ENCODE measurements around the gene AP2M1.

GRCh38 chr3:183309225-183309741 lies 56.2 kb downstream of the B3GNT5 start:
- PRO-cap = no peak
- RAMPAGE, long total RNA = no peak

- PRO-cap = no peak
- RAMPAGE, long total RNA = no peak
These were observed 79.0 kb downstream of the MCF2L2 start for GRCh38 chr3:183349305-183349842.

GRCh38 chr3:183511718-183512209 lies 43.7 kb downstream of the KLHL6 start:
- PRO-cap = no peak
- RAMPAGE, long total RNA = no peak

DNA sequence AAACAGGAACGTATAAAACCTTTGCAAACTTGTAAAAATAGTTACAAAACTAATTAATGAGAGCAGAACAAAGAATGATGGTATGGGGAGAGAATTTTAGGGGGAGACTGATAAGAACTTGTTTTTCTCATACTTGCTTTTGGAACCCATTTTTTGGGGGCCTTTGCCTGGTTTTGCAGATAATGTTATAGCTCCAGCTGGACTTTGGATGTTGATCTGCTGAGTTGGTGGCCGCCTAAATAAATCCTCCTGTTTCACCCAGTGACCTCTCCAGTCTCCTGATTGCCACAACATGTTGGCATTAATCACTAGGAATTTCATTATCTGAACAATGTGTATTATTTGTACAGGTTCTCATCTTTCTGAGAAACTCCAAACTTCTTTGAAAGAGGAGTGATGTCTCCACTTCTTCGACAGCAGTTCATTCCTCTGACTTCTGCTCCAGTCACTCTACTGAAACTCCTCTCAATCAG lies 18.2 kb downstream of the KLHL24 start:
- PRO-cap = no peak
- RAMPAGE, long total RNA = no peak

DNA sequence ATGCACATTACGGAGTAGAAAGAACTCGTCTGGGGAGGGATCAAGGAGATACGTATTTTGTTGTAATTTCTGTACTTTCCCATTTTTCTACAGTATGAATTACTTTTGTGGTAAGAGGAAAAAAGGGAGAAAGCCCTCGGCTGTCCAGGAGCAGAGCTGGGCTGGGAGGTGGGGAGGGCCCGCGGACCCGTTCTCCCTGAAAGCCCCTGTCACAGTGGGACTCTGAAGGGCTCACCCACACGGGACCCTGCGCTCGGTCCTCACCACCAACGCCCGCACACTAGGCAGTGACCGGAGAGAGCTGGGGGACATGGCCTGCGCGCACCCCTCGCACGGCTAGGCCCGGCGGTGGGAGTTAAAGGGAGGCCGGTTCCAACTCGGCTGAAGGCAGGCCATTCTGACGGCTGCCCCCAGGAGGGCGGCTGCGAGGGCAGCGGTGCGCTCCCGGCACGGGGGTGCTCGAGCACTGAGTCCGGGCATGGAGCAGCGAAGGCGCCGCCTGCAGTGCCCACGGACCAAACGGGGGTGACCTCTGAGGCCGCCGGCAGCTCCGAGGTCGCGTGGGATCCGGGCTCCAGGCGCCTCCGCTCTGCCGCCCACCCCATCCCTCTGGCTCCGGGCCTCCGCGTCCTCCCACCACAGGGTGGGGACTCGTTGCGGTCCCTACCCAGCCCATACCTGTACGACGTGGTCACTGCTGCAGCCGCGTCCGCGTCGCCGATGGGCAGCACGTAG lies 741 bp downstream of the MAP6D1 start:
- PRO-cap = no peak
- RAMPAGE, long total RNA = no peak

GRCh38 chr3:184174246-184175441 lies at the start of gene AP2M1:
Gene AP2M1, plus strand, starts transcription at chr3:184174855.
- PRO-cap = bidirectional peak, plus-strand start at chr3:184174882, minus-strand start at chr3:184174658
- RAMPAGE, long total RNA = start-site peak on the plus strand at chr3:184174890-184174916, 244 and 324 reads in 2 replicates

DNA sequence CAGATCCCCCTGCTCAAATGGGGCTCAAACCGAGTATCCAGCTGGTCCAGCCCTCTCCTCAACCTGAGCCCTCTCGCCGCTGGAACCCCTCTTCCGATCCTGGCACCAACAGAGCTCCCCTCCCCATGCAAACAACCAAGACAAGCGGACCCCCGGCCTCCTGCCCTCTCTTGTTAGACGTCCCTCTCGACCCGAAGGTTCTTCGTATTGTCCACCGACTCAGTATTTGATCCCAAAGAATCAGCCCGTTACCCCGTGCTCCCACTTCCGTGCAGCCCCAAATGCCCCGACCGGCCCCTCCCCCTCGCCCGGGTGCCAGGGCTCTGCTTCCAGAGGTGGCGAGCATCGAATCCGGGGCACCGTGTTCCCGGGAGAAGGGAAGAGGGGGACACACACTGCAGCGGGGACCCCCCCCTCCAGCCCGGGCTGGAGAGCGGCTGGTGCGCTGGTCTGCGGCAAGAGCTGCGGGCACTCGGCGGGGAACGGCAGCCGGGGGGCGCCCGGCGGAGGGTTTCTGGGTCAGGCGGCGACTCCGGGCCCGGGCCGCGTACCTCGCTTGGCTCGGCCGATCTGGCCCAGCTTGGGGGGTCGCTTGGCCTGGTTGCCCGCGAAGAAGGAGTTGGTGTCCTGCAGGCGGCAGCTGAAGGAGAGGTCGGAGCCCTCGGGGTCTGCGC lies 650 bp downstream of the CAMK2N2 start:
- PRO-cap = no peak
- RAMPAGE, long total RNA = no peak

DNA sequence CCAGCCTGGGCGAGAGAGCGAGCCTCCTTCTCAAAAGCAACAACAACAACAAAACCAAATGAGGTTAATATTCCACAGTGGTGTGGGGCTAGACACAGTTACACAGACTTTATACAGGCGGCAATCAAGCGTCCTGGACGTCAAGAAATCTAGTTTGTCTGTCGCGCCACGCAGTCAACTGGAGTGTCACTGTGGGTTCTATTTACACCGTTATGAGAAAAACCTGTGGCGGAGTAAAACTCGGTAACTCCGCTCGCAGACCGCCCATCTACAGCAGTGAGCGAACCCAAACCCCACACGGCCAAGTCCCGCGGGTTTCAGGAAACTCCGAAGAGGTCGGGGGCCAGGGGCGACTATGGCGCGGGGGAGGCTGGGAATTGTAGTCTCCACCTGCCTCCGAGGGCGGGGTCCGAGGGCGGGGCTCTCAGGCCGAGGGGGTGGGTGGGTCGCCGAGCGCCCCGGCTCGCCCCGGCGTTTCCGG lies 329 bp upstream of the PSMD2 start:
- PRO-cap = bidirectional peak, plus-strand start outside the sequence, minus-strand start at position 214 of the sequence
- RAMPAGE, long total RNA = no peak

GRCh38 chr3:184331171-184332068 lies 6.0 kb upstream of the FAM131A start:
- PRO-cap = no peak
- RAMPAGE, long total RNA = no peak

DNA sequence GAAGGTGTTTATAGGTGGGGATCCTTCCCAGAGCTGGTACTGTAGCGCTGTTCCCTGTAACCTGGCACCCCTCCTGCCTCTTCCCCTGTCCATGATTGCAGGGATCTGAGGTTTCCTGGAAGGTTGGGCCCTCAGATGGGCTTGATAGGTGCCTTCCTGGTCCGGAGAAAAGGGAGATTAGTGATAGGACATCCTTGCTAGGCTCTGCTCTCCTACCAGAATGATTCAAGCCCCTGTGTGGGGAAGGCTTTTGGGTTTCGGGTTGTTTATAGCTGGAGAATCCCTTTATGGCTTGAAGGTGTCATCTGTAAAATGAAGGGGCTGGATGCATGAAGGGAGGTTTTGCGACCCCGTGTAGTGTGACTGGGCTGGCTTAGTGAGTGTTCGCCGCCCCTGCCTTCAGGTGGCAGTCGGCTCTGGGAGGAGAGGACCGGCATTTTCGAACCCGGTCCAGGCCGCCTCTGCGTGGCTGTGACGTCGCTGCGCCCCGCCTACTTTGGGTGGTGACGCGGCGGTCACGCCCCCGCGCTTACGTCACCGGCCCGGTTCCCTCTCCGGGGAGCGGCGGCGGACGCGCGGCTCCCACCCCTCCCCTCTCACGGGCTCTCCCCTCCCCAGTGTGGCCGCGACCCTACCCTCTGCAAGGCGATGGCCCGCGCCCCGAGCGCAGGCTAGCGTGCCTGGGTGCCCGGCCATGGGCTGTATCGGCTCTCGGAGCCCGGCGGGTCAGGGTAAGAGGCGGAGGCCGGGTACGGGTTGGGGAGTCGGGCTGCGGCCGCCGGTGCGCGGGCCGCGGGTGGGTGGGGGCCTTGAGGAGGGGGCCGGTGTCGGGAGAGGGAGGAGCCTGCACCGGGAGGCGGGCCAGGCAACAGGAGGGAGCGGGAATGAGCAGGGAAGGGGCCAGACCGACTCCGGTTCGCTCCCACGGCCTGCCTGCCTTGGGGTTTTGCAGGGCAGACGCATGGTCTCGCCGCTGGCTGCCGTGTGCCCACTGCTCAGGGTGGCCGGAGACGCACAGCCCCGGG lies 1.7 kb upstream of the FAM131A start:
- PRO-cap = no peak
- RAMPAGE, long total RNA = no peak

DNA sequence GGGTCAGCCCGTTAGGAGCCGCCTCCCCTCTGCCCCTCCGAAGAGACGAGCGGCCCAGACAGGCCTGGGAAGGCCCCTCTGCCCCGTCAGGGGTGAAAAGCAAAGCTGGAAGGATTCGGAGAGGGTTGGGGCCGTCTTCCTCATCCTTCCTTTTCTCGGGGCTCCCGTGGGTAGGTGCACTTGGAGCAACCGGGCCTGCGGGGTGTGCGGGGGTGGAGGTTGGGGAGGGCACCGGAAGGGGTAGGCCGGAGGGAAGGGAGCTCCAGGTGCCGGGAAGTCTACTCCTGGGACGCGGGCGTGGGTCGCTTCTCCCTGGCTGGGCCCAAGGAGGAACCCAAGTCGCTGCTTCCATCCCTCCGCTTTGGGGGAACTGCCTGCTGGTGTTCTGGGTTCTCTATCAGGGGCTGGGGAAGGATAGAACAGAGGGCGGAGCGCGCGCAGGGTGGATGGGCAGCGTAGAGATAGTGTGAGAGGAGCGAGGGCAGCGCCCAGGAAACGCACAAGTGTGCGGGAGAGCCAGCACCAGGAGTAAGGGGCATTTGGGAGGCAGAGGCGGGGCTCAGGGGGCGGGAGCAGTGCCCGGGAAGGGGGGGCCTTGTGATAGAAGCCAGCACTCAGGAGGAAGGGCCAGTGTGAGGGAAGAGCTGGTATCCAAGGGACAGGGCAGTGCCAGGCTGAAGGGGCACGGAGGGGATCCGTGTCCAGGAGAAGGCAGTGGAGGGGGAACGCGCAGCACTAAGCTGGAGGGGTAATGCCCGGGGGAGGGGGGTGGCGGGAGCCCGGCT lies 659 bp downstream of the POLR2H start:
- PRO-cap = bidirectional peak, plus-strand start at position 417 of the sequence, minus-strand start at position 363 of the sequence
- RAMPAGE, long total RNA = no peak

GRCh38 chr3:184514222-184514648 lies 47.4 kb upstream of the EPHB3 start:
- PRO-cap = no peak
- RAMPAGE, long total RNA = no peak

GRCh38 chr3:184604100-184604959 lies 42.7 kb downstream of the EPHB3 start:
- PRO-cap = no peak
- RAMPAGE, long total RNA = no peak

DNA sequence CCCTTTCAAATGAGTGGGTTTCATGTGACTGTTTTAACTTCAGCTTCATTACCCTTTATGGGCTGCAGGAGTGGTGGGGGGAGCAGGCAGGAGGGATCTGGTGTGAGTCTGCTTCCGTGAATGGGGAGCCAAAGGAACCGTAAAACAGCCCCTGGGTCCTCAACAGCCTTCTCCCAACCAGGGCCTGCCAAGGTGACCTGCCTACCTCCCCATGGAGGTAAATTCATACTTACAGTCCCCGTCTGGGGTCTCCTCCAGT lies 31.2 kb downstream of the MAGEF1 start:
- PRO-cap = no peak
- RAMPAGE, long total RNA = no peak

GRCh38 chr3:184738131-184738618 lies 26.3 kb upstream of the MAGEF1 start:
- PRO-cap = no peak
- RAMPAGE, long total RNA = no peak

- PRO-cap = no peak
- RAMPAGE, long total RNA = no peak
These were observed 49.7 kb upstream of the MAGEF1 start for GRCh38 chr3:184761455-184762119.

GRCh38 chr3:184846460-184846796 lies 34.5 kb downstream of the VPS8 start:
- PRO-cap = no peak
- RAMPAGE, long total RNA = no peak

GRCh38 chr3:185069612-185069861 lies 83.3 kb downstream of the C3orf70 start:
- PRO-cap = no peak
- RAMPAGE, long total RNA = no peak

- PRO-cap = no peak
- RAMPAGE, long total RNA = no peak
These were observed 35.8 kb upstream of the MAP3K13 start for GRCh38 chr3:185327045-185327653.

GRCh38 chr3:185428284-185428983 lies 65.5 kb downstream of the MAP3K13 start:
- PRO-cap = no peak
- RAMPAGE, long total RNA = no peak

Data from Karpas-422 (cell line).